A375 (cell line): Measurements from ENCODE around the gene SLC24A3.

- RAMPAGE, long total RNA, result no peak
Measured at GRCh38 chr20:17825223-17825760, 125.5 kb downstream of the BANF2 start.

DNA sequence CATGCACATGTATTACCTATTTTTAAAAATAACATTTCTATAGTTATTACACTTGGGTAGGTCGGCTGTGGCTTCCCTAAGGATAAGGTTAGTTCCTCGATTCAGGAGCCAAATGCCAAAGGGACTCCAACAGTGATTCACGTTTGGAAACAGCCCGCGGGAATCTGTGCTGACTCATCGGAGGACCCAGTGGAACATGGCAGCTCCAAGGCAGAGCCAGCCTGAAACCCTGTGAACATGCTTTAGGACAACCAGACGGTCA lies 133.4 kb downstream of the SNX5 start:
- RAMPAGE, long total RNA, result no peak

- RAMPAGE, long total RNA, result no peak
Measured at GRCh38 chr20:17855912-17856459, 112.6 kb downstream of the SNX5 start.

GRCh38 chr20:18005224-18006526 lies 36.9 kb downstream of the MGME1 start:
- RAMPAGE, long total RNA, result no peak

DNA sequence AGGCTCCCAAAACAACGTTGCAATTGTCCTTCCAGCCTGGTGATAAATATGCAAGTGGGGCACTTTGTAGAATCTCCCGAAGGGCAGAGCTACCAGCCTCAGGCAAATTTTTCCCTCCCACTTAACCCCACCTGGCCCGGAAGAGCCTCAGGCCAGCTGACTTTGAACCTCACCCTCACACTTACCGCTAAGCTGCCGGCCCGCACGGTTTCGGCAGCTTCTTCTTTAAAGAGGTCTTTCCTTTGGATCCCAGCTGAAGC lies 2.5 kb downstream of the OVOL2 start:
- RAMPAGE, long total RNA, result no peak

DNA sequence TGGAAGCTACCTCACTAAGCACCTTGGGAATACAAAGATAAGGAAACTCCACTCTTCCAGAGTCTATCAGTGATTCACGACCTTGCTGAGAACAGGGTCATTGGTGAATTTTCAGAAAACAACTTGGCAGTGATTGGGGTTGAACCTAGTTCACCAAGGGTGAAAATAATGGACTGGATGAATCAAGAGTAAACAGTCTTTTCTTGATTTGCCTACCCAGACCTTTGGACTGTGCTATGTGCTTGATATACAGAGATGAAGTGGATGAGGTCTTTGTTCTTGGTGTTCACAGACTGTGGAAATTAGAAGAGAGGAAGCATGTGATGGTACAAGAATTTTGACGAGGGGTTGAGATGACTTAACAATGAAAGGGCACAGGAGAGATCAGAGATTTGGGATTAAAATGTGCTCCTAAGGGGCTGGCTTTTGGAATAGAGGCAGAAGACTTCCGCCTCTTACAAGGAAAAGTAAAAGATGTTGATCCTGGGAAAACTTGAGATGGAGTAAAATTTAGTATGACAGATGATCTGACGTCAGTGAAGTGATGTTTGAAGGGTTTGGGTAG lies 1.2 kb downstream of the KAT14 start:
- RAMPAGE, long total RNA, result no peak

DNA sequence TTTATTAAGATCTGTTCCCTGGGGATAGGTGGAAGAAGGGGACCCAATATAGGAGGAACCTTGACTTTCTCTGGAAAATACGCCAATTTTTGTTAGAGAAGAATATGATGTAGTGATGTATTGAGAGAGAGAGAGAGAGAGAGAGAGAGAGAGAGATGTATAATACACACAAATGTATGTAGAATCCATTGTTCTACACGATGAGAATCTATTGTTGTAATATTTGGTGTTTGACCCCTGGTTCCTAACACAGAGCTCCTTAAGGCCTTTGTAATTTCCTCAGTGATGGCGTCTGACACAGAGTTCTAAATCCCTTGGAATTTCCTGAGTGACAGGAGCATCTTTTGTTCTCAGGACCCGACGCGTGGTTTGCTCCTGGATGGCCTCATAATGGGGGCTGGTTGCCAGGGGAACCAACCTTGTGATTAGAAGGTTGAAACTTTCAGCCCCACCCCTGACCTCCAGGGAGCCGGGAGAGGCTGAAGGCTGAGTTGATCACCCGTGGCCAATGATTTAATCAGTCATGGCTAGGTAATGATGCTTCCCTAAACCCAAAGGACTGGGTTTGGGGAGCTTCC lies 20.6 kb upstream of the ZNF133 start:
- RAMPAGE, long total RNA, result no peak

DNA sequence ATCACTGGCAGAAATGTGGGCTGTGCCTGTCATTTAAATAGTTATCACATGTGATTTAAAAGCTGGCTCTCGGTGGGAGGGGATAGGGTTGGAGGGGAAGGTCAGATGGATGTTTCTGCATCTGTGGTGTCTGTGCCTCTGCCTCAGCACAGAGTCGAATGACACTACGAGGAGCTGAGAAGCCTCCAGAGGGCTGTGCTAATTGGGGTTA lies 73.7 kb upstream of the SCP2D1 start:
- RAMPAGE, long total RNA, result no peak

DNA sequence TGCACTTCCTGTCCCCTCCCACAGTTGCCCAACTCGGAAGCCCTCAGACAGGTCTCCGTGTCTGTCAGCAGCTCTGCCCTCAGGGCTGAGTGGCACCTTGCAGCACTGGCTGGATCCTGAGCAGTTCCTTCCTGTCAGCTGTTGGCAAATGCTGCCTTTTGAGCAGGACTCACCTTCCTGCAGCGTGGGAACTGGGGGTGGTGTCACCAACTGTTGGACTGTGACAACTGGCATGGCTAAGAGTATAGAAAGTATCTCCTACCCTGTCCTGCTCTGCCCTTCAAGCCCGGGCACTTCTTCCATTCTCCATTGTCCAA lies 137.2 kb upstream of the SLC24A3 start:
- RAMPAGE, long total RNA, result no peak

DNA sequence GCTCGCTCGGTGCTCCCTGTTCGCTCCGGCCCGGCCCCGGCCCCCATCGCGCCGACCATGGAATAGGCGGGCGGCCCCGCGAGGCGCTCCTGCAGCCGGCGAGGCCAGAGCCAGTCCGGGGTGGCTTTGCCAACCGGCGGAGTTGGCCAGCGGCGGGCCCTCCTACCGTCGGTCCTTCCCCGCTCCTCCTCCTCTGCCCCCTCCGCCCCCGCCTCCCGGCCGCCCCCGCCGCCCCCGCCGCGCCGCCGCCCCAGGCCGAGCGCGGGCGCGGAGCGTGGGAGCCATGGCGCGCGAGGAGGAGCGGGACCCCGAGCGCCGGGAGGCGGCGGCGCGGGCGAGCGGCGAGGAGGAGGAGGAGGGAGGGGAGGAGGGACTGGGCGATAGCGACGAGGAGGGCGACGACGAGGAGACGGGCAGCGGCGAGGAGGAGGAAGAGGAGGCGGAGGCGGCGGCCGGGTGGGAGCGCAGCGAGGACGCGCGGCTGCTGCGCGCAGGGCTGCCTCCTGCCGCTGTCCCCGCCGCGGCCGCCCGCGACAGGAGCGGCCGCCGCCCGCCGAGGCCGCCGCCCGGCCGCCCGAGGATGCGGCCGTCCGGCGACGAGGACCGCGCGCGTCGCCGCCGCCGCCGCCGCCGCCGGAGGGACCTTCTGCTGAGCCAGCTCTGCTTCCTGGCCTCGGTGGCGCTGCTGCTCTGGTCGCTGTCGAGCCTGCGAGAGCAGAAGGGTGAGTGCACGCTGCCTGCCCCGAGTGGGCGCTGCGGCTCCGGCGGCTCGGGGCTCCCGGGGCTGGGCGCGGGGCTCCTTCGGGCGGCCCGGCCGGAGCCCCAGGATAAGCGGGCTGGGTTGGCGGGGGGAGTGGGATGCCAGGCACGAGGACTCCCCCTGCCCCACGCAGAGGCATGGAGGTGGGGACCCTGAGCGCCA lies at the start of gene SLC24A3:
Gene SLC24A3 (plus strand): TSS at position 380 of the 922 bp plus-strand sequence.
- RAMPAGE, long total RNA, result no peak

DNA sequence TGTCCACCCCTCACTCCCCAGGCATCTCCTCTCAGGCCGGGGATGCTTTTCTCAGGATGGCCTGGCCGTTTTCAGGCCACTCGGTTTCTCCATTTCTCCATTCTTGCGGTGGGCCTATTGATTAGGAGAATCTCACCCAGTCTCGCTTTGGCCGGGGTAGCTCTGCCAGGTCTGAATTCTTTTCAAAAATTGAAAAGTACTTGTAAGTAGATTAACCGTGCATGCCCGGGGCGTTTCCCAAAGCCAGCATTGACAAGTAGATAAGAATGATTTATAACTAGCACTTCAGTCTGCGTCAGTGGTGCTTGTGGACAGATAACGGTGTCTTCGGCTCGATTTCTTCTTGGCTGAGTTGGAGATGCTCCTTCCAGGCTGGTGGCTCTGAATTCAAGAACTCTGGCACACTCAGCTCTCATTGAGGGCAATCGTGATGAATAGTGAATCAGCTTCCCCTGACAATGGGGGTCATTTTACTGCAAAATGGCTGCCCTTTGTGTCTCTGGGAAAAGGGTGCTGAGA lies 29.0 kb downstream of the SLC24A3 start:
- RAMPAGE, long total RNA, result no peak

GRCh38 chr20:19330859-19331545 lies 118.6 kb downstream of the SLC24A3 start:
- RAMPAGE, long total RNA, result no peak

- RAMPAGE, long total RNA, result no peak
Measured at GRCh38 chr20:19331716-19332309, 119.4 kb downstream of the SLC24A3 start.

DNA sequence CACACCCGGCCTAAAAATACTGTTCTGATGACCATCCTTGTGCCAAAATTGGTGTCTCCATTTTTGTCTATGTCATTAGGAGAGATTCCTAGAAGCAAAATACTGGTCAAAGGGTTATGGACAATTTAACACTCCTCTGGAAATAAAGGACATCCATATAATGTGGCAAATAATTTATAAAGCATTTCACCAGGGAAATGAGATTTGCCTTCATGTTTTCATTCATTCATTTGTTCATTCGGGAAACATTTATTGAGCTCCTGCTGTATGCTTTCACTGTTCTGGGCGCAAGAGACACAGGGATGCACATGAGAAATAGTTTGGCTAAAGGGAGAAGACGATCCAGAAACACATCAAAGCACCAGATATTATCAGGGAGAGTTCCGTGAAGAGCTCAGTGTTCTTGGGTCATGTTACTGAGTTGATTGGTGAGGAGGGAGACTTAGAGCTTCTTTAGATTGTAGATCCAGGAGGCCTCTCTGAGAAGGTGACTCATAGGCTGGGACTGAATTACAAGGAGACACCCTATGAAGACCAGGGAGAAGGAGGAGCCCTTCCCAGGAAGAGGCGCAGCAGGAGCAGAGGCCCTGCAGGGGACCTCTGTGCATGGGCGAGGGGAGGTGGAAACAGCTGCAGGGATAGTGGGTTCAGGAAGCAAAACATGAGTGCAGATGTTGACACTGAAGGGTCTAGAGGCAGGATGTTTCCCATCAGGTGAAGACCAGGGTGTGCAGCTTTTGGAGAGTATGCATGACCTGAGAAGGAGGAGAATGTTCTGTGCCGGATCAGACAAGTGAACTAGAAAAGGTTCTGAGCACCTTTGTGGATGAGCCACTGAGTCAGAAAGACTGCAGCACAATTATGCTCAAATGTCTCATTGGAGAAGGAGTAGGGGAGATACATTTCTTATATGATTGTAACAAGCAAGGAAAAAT lies 196.5 kb downstream of the SLC24A3 start:
- RAMPAGE, long total RNA, result no peak

DNA sequence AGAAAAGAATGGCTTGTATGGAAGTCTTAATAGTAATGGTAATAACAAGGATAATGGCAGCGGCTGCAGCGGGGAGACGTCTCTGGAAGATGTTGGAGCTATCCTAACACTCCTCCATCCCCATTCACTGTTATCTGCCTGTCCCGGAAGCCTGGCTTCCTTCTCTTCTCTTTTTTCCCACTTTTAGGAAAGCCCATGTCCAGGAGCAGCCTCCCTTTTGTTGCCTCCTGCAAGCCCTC lies 216.9 kb upstream of the RIN2 start:
- RAMPAGE, long total RNA, result no peak

DNA sequence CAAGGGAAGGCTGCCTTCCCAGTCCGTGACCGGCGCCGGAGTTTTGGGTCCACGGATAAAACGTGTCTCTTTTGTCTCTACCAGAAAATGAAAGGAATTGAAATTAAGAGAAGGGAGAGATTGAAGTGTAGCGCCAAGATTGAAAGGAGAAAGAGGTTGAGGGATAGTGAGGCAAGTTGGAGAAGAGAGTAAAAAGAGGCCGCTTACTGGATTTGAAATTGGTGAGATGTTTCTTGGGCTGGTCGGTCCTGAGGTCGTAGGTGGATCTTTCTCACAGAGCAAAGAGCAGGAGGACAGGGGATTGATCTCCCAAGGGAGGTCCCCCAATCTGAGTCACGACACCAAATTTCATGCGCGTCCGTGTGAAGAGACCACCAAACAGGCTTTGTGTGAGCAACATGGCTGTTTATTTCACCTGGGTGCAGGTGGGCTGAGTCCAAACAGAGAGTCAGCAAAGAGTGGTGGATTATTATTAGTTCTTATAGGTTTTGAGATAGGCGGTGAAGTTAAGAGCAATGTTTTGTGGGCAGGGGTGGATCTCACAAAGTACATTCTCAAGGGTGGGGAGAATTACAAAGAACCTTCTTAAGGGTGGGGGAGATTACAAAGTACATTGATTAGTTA lies 1.9 kb upstream of the RIN2 start:
- RAMPAGE, long total RNA, result no peak

- RAMPAGE, long total RNA, result no peak
Measured at GRCh38 chr20:19756887-19757154, 1.2 kb upstream of the RIN2 start.

GRCh38 chr20:19921017-19921971 lies 95.9 kb upstream of the NAA20 start:
- RAMPAGE, long total RNA, result no peak

DNA sequence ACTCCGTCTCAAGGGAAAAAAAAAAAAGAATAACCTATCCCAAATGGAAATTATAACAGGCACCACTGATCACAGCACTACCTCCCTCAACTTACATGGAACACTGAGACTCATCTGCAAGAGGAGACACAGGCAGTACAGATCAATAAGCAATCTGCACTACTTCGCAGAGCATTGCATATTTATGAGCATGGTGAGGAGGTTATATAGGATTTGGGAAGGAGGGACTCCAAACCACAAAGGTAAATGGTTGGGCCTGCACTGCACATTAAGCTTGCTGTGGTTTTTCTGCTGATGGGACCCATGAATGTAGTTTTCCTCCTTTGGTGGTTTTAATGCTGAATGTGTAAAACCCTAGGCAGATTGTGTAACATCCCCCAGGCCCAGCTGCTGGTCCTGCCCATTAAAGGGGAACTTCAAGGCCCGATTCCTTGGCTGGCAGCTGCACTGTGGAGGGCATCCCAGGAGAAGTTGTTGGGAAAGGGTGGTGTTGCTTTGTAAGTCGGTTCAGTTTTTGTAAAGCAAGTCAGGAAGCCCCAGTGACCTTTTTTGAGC lies 43.3 kb upstream of the NAA20 start:
- RAMPAGE, long total RNA, result no peak

DNA sequence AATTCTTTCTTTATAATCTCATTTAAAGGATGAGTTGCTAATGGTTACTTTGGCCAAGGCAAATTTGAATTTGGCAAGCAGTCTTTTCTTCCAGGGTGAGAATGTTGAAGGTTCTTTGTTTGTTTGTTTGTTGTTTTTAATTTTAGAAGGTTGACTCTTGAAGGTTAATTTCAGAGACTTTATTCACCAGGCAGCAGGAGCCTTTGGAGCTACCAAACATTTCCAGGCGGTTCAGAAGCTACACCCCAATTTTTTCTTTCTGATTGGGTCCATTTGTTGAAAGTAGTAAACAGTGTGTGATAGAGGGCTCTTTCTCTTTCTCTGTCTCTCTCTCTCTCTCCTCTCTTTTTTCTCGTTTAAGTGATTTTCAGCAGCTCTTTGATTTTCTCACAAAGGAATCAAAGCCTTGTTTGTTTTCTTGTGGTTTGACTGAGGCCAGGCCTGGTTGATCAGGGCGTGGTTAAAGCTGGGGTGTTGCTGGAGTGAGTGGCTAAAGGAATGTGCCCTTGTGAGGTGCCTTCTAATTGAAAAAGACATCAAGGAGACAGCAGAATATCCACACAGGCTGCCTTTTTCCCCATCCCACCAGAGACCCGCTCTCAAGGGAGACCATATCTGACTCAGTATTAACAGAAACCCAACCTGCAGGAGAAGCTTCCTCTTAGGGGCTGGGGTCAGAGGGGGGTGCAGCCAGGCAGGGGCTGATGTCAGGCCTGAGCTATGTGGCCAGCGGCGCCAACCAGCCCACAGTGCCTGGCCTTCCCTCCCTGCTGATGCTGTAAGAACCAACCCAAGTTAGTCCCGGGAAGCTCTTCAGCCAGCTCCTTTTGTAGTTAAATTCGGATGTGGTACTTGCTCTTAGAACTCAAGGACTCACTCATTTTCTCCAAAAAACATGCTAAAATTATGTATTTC lies 40.4 kb upstream of the NAA20 start:
- RAMPAGE, long total RNA, result no peak